ENCODE measurements around a stretch of chr4.

GRCh38 chr4:139554877-139556022 lies 769 bp downstream of the SETD7 start:
- PRO-cap: unidirectional peak, plus-strand start at chr4:139555350; bidirectional peak, plus-strand start at chr4:139555548, minus-strand start at chr4:139555518

GRCh38 chr4:139556691-139557619 lies 936 bp upstream of the SETD7 start:
- PRO-cap: bidirectional peak, plus-strand start at chr4:139556865, minus-strand start at chr4:139556775; unidirectional peak, minus-strand start at chr4:139557272; unidirectional peak, minus-strand start at chr4:139557371

DNA sequence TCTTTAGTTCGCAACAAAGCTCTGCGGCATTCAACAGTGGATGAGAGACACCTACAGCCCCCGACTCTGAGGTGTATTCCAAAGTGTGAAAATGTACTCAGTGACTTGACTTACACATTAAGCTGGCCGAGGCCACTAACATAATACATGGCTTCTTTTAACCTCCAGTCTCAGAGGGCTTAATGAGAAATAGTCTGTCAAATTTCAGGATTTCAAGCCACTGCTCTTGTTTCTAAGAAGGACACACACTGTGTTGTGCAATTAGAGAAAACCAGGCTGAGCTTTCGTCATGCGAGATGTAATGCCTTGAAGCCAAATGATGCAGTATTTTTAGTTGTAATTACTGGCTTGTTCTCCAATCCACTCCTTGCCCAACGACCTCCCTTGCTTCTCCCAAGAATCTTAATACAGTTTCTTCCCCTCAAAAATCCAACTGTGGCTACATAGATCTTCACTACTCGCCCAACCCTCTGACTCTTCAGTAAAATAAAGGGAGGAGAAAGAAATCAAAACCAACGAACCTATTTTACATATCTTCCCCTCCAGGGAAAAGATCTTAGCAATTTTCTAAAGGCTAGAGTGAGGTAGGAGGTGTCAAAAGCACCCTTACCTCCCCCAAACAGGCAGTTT lies 68.5 kb downstream of the MGST2 start:
- PRO-cap: no peak

GRCh38 chr4:139734662-139735449 lies 69.2 kb downstream of the MGST2 start:
- PRO-cap: bidirectional peak, plus-strand start at chr4:139735103, minus-strand start at chr4:139734877; unidirectional peak, plus-strand start at chr4:139735356

DNA sequence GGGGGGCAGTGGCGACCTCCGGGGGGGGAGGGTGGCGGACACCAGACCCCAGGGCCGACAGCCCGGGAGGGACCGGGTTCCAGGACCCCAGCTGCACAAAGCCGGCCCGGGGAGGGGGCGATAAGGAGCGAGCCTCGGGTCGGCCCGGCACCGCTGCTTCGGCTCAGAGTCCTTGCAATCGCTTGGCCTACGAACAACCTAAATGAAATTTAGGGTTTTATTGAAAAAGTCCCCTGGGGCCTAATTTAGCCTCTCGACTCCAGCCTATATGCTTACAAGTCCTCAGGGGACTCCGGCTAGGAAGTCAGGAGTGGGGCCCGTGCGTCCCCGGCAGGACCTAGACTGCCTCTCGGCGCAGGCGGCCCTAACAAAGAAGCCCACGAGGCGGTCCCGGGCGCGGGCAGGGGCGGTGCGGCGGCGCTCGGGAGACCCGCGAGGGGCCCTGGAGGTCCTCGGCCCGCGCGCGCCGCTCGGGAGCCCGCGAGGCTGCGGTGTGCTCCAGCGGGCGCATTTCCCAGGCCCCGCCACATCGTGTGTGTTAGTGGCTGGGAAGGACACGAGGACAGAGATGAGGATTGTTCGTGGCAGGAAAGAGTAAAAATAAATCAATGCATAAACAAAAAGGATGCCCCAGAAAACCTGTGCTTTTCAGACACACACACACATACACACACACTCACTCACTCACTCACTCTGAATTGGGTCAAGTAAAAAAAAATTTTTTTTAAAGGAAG lies 70.0 kb downstream of the MGST2 start:
- PRO-cap: no peak

DNA sequence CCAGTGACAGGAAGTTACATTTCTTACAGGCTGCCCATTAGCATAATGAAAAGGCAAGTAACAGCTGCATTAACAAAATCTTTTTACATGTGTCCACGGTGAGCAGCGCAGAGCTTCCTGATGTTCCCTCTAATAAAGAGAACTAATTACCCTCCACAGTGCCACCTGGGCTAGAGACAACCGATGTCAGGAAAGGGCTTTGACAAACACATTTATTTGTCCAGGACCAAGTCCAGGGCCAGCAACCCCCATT lies 176.1 kb downstream of the MGST2 start:
- PRO-cap: no peak

DNA sequence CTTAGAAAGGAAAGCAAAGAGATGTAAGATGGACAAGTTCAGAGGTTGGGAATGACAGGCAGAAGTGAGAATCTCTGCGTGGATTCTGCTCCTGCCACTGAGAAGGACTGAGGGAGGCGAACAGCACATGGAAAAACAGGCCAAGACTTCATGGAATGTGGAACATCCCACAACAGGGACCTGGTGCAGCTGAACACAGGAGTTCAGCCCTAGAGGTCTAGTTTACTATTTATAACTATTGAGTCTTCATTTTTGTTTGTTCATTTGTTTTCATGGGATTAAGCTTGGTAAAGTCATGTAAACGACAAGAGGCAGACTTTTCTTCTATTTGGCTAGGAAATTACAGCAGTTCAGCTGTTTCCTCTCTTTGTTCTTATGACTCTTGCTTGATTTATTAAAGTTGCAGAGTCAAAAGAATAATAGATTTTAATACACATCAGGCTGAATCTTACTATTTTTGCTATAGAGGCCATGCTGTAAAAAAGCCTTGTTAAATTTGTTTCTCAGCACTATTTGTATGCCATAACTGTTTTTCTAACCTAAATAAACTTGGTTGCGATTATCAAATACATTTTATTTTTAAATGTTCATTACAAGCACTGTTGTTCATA lies 234.4 kb downstream of the MAML3 start:
- PRO-cap: no peak

- PRO-cap: no peak
These were observed 175.3 kb downstream of the MAML3 start for GRCh38 chr4:139978592-139979081.

DNA sequence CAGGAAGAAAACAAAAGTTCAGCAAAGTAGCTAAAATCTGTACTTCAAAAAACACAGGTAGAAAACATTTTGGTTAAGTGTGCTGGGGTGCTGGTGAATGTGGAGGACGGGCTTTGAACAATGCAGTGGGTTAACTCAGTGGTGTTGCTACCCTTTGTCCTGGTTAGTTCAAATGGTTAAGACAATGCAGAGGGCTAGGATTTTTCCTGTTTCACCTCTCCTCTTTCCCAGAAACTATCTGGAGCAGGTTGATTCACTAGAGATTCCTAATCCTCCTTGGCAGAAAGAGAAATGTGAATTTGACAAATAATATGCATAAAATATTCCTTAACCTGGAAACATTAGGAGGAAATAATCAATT lies 149.0 kb downstream of the MAML3 start:
- PRO-cap: no peak

GRCh38 chr4:140028499-140029417 lies 125.2 kb downstream of the MAML3 start:
- PRO-cap: no peak

- PRO-cap: no peak
These were observed 96.2 kb downstream of the MAML3 start for GRCh38 chr4:140057791-140058267.

GRCh38 chr4:140098313-140099266 lies 55.4 kb downstream of the MAML3 start:
- PRO-cap: no peak

DNA sequence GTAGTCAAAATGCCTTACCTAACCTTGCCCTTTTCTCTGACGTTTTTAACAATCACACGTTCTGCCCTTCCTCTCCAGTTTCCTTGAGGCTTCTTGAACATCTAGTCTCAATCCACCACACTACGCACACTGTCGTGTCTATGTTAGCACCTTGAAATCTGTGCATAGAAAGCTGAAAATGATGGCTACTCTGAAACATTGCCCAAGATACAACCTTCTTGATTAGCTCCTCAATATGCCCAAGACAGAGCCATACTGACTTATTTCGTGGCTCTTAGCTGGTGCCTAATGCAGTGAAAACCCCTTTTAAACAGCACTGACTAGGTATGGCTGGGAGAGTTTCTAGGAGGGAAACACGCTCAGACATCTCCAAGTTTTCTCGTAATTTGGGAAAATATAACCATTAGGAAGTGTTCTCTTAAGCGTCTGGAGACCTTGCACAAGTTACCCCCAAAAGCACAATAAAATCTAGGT lies 29.8 kb downstream of the MAML3 start:
- PRO-cap: no peak

DNA sequence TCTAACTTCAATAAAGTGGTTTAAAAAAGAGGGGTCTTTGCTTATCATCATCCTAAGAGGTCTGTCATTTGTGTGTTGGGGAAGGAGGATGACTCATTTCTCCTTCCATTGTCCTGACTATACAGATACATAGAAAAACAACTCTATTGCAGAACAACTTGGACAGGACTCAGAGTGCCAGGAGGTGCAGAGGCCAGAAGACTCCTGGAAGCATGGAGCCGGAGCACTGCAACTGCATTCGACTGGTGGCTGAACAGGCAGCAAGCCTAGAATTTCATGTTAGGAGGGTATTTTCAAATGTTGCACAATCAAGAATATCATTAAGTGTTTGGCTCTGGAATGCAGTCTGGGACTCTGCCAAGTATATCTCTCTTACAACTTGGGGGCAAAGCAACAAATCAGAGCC lies 35.0 kb upstream of the MAML3 start:
- PRO-cap: no peak

GRCh38 chr4:140242626-140243214 lies 88.7 kb upstream of the MAML3 start:
- PRO-cap: no peak

DNA sequence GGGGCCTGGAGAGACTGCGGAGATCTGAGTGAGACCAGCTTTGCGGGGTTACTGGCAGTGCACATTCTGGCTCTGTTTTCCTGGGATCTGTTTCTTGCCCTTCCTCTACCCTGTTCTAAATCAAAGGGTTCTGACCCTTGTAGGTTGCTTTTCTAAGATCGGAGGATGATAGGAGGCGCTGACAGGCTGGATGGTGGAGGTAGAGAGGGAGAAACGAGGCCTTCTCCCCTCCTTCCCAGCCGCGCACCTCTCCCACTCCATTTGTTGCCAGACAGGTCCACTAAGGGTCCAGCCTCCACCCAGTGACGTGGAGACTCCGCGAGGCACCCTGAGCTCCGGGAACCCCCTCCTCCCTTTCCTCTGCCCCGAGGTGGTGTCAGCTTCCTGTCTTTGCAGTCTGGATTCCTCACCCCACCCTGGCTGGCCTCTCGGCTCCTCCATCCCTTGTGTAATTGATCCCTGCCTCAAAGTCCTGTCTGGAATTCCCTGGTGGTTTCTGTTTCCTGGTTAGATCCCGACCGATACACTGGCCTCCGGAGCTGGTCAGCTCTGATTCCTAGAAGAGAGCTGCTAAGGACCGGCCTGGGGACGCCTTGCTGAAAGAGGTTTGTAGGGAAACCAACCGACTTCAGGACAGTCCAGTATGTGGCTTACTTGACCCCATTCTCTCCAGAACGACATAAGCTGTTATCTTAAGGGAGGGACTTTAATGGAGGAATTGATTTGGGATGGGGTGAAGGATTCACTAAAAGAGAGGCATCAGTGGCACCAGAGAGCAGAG lies 105.9 kb upstream of the SCOC start:
- PRO-cap: no peak

DNA sequence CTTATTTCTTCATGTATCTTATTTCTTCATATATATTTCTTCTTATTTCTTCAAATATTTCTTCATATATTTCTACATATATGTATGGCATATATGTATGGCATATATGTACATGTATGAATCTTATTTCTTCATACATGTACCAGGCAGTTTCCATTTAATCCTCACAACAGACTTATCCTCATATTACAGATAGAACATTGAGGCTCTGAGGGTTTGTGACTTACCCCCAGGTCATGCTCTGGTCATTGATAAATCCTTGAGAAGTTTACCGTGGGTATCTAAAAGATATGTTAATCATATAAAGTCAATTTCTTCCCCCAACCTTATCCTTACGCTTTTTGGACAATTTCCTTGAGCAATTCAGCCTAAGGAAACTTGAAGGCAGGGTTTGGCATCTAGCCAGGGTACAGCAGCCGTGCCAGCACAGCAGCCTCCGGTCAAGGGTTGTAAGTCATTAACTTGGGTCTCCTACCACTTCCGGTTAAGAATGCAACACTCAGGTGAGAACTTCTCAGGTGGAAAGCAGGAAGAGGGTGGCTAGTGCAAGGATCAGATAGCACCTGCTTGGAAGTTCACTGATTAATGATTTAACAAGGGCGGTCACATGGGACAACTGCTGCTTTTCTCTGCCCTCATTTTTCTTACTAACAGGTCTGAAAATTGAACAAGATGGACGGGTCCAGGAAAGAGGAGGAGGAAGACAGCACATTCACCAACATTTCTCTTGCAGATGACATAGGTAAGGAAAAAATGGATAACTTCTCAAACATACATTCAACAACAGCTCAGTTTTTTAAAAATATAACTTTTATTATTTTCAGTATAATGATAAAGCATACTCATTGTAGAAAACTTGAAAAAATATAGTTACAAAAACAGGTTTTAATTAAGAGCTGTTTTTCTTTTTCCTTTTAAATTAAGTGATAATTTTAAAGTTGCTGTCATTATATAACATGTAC lies 30.2 kb upstream of the SCOC start:
- PRO-cap: no peak

- PRO-cap: no peak
These were observed 84.9 kb upstream of the UCP1 start for GRCh38 chr4:140653579-140654162.

DNA sequence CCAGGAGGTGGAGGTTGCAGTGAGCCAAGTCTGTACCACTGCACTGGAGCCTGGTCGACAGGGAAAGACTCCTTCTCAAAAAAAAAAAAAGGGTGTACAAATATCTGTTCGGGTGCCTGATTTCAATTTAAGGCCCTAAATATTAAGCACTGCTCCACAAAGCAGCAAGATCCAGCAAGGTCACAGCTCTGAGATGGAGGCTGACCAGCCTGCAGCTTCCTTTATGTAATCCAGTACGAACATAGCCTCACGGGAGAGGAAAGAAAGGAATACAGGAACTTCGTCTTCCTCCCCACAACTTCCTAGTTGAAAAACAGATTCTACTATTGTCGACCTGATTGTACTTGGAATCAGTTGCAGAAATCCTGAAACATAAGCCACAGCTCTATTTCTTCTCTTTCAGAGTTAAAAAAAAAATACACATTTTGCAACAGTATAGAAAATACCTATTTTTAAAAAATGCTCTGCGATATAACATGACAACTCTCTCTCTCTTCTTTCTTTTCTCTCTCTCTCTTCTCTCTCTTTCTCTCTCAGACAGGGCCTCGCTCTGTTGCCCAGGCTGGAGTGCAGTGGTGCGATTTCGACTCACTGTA lies 53.5 kb upstream of the TBC1D9 start:
- PRO-cap: no peak

DNA sequence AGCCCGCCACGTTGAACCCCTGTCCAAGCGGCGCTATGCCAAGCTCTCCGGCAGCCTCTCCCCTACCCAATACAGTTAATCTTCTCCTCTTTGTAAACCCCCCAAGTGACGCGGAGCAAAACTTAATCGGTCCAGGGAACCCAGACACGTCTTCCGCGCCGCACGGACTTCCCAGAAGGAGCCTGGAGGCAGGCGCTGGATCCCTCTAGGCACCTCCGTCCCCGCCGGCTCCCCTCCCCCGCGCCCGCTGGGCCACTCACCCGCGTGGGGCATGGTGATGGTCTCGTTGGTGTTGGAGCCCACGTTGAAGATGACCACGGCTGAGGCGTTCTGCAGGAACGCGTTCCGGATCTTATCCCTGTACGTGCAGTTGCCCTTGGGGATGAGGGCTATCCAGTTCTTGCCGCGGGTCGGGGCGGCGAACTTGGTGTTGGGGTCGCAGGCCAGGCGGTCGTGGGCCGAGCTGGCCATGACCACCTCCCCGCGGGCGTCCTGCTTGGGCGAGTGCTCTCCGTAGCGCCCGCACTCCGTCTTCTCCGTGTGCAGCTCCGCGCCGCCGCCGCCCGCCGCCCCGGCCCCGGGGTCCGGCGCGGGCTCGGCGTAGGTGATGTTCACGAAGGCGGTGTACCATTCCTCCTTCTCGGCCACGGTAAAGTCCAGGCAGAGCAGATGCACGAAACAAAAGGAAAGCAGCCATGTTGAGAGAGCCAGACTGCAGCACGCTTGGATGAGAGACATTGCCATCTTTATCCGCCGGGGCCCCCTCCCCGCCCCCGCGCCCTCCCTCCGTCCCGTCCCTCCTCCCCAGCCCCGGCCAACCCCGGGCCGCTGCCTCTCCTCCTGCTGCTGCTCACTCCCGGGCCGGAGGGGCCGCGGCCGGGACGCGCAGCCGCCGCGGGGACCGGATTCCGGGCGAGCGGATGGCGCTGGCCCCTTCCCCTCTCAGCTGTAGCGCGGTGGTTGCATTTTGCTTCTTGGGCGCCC lies 912 bp downstream of the RNF150 start:
- PRO-cap: bidirectional peak, plus-strand start at position 859 of the sequence, minus-strand start at position 529 of the sequence